ENCODE data around the gene TXN2.

DNA sequence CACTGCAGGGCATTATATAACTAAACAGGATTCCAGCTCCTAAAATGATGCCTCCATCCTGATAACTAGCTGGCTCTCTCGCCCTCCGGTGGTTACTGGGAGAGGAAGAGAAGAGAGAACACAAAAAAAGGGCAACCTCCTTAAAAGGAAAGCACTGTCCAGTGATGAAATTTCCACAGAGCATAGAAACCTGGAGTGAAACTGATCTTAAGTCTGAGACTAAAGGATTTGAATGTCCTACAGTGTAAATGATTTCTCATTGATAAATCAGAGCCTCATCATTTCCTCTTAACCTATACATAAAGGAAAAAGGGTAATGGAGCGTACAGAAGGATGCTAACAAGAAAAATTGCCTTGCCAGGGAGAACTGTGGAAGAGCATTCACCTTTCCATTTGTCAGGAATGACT is 121.3 kb downstream of the APOL5 start:
- PRO-cap, result bidirectional peak, plus-strand start at position 91 of the sequence, minus-strand start at position 80 of the sequence

- PRO-cap, result no peak
These were observed 143.4 kb downstream of the RBFOX2 start for GRCh38 chr22:35885196-35885655.

GRCh38 chr22:35914867-35915260 is 113.8 kb downstream of the RBFOX2 start:
- PRO-cap, result no peak

- PRO-cap, result no peak
These were observed 57.1 kb downstream of the RBFOX2 start for GRCh38 chr22:35971357-35972178.

DNA sequence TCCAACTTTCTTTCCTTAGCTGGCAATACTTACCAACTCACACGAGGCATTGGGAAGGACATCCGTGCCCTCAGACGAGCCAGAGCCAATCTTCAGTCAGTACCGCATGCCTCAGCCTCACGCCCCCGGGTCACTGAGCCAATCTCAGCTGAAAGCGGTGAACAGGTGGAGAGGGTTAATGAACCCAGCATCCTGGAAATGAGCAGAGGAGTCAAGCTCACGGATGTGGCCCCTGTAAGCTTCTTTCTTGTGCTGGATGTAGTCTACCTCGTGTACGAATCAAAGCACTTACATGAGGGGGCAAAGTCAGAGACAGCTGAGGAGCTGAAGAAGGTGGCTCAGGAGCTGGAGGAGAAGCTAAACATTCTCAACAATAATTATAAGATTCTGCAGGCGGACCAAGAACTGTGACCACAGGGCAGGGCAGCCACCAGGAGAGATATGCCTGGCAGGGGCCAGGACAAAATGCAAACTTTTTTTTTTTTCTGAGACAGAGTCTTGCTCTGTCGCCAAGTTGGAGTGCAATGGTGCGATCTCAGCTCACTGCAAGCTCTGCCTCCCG is 12.8 kb downstream of the APOL1 start:
- PRO-cap, result no peak

GRCh38 chr22:36296658-36297515 is 44.0 kb downstream of the APOL1 start:
- PRO-cap, result no peak

GRCh38 chr22:36324535-36325804 is 62.8 kb downstream of the MYH9 start:
- PRO-cap, result bidirectional peak, plus-strand start at chr22:36325406, minus-strand start at chr22:36325199

- PRO-cap, result bidirectional peak, plus-strand start at chr22:36331729, minus-strand start at chr22:36331548
These were observed 56.3 kb downstream of the MYH9 start for GRCh38 chr22:36331419-36332010.

DNA sequence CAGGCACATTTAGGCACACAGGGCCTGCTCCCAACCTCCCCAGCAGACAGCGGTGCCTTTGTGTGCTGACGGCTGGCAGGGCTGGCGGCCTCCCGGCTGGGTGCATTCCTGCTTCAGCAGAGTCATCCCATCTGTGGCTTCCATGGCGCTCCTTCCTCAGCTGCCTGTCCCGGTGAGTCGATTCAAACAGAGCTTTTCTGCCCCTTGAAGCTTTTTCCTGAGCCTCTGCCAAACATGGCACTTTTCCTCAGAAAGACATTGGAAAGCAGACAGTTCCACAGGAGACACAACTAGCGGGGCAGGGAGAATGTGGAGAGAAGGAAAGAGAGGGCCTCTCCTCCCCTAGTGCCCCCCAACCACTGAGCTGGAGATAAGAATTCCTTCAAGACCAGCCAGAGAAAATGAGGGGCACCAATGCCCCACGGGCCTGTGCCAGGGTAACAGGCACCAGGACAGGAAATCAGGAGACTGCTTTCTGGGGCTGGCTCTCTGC is 52.4 kb downstream of the MYH9 start:
- PRO-cap, result no peak

DNA sequence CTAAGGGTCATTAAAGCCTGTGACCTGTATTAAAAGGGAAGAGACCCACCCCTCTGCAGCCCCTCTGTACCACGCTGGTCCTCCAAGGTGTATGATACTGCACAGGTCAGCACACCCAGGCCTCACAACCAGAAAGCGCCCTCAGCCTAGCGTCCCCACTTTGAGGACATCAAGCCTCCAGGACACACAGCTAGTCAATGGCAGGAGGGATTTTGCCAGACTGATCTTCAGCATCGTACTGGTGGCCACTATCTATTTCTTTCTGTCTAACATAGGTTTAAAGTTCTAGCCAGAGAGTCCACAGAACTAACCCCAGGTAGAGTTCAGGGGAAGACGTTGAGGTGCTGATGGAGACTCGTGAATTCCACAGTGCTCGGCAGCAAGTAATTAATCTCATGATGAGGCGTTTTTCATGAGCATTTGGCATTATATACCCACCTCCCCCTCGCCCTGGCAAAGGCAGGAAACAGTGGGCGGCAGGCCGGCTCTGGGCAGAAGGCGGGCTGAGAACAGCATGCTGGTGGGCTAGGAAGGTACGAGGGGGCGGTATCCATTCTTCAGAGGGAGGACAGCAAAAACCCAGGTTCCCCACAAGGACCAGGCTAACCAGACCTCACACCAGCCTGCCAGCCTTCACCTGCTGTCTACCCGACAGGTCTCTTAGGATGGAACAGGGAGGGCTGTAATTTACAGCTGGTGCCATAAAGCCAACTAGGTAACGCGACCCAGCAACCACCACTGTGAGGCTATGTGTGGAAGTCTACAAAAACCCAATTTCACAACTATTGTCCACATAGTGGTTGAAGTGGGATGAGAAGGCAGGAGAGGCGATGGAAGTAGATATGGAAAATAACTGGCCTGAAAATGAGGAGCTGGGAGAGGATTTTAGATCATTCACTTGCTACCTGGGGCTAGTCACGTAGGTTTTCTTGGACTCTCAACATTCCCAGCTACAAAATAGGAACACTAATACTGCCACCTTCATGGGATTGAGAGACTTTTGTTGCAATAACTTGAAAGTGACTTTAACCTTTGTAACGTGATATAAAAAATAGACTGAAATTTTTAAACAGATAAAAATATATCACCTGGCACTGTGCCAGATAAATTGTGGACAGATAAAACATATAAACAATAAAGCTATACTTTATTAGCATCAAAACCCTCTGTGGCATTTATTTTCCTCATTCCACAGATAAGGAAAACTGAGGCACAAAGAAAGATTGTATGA is 18.4 kb downstream of the MYH9 start:
- PRO-cap, result no peak

GRCh38 chr22:36375182-36375729 is 12.5 kb downstream of the MYH9 start:
- PRO-cap, result unidirectional peak, minus-strand start at chr22:36375498

DNA sequence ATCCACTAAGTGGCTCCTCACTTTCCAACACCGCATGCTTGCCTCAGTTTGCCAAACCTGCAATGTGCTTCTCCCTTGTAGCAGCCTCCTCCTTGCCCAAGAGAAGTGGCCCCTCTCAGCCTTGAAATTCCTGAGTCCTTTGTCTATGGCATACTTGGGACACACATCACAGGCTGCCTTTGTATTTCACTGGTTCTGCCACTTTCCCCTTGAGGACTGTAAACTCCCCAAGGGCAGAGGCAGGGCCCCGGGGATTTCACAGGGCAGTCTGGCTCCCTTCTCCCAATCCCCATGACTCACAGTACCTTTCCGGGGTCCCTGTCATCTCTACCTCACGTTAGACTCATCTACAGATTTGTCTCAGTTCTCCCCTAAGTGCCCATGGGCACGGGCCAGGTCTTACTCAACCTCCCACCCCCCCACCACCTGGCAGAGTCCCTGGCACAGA is 1.9 kb downstream of the MYH9 start:
- PRO-cap, result bidirectional peak, plus-strand start at position 363 of the sequence, minus-strand start at position 89 of the sequence

GRCh38 chr22:36411509-36412123 is 23.8 kb upstream of the MYH9 start:
- PRO-cap, result no peak

DNA sequence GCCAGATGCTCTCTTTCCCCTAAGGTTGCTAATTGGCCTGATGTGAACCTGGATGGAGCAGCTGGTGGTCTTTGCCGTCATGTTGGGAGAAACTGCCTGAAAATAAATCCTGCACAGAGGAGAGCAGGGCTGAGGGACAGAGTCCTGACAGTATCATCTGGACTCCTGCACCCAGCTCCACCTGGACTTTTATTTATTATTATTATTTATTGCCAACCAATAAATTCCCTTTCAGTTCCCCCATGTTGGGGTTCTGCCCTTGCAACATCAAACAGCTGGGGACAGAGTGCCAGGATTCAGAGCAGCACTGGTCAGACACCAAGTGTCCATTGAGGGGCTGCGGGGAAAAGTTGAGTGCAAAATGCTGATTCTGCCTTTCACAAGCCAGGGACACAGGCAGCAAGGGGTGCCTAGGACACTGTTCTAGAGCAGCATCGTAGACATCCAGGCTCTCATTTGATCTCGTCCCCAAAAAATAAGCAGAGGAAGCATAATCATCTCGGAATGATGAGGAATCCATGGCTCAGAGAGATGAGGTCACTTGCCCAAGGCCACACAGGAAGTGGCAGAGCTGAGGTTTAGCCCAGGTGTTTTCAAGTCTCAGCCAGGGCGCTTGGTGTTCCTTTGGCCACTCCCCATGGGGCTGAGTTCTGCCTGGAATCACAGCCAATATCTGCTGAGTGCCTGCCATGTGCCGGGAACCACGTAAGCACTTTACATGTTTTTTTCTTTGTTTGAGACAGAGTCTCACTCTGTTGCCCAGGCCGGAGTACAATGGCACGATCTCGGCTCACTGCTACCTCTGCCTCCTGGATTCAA is 29.3 kb upstream of the MYH9 start:
- PRO-cap, result no peak

- PRO-cap, result no peak
These were observed 39.0 kb downstream of the TXN2 start for GRCh38 chr22:36442504-36442820.

DNA sequence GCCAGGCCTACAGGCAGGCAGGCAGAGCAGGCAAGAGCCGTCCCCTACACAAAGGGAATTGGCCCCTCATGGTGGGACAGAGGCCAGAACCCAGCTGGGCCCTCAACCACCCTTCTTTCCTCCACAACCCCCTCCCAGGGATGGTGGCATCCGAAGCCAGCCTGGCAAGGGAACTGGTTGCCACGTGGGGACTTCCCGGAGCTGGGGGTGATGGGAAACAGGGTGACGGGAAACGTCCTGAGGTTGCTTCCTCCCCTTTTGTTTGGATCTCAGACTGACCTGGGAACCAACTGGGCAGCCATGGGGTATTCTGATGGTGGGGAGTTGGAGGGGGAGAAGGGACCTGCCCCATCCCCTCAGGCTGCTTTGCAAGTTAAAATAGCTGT is 31.6 kb downstream of the TXN2 start:
- PRO-cap, result bidirectional peak, plus-strand start at position 313 of the sequence, minus-strand start at position 142 of the sequence

GRCh38 chr22:36478897-36479382 is 2.5 kb downstream of the TXN2 start:
- PRO-cap, result no peak

- PRO-cap, result bidirectional peak, plus-strand start at chr22:36481404, minus-strand start at chr22:36481340; bidirectional peak, plus-strand start at chr22:36481729, minus-strand start at chr22:36481640
These were observed at the start of gene TXN2 for GRCh38 chr22:36480965-36481847. Gene TXN2 (minus strand): TSS chr22:36481640.

GRCh38 chr22:36536716-36537253 is 7.8 kb upstream of the EIF3D start:
- PRO-cap, result no peak

DNA sequence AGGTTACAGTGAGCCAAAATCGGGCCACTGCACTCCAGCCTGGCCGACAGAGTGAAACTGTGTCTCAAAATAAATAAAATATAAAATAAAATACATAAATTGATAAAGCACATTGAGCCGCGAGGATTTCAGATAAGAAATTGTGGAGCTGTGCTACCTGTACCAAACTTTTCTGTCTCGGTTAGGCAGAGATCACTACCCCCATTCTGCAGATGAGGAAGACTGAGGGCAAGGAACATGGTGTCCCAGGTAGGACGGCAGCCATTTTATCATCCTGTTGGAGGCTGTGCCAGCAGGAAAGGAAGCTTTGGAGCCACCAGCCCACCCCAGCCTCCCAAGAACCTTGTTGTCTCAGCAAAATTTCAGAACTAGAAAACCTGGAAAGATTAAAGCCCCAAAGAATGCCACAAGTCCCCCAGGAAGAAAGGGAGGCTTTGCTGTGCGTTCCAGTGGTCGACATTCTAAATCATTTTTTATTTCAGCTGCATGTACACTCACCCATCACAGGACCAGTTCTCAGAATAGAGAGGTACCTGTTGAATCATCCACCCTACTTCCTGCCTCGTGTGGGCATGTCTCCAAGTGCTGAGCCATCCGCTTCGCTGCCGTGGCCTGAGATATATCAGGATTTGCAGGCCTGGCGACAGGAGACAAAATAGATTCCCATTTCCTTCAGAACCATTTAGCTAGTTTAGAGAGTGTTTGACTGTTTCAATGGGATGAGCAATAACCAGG is 12.9 kb upstream of the EIF3D start:
- PRO-cap, result no peak

All from sciatic nerve (tissue), 1 donor.